HT1080 (cell line): Measurements from ENCODE around the gene SEPTIN12.

RAMPAGE:
- cytosol, long total RNA, result no peak
- long total RNA, result no peak
- nucleus, long total RNA, result no peak
These were observed 1.7 kb downstream of the NUDT16L1 start for GRCh38 chr16:4694741-4695800.

GRCh38 chr16:4701380-4701829, 8.0 kb downstream of the NUDT16L1 start:
RAMPAGE:
- cytosol, long total RNA, result no peak
- long total RNA, result no peak
- nucleus, long total RNA, result no peak

DNA sequence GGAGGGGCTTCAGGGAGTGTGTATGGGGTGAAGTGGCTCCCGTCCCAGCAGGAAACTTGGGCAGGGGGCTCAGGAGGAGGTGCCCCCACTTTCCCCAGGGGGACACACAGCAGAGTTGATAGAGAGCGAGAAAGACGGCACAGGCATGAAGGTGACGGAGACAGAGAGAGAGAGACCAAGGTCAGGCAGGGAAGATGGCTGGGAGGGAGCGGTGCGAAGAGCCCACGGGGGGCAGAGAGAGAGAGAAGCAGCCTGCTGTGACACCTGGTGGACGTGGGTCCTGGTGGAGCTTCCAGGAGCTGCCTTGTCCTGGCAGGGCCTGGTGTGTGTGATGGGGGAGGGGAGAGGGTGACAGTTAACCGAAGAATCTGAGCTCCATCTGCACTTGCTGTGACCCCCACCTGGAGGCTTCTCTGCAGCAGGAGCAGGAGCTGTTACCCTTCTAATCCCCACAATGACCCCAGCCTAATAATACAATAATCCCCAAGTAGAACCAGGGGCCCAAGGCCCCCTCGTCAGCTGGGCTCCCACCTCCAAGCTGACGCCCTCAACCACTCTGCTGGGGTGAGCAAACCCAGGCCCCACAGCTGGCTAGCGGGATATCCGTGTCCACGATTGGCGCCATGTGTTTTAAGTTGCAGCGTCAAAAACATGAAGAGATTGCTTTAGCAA, at the start of gene SEPTIN12:
SEPTIN12 (minus strand) TSS at position 330 of the 672 bp plus-strand sequence.
RAMPAGE:
- cytosol, long total RNA, result no peak
- long total RNA, result no peak
- nucleus, long total RNA, result no peak

RAMPAGE:
- cytosol, long total RNA, result no peak
- long total RNA, result no peak
- nucleus, long total RNA, result no peak
These were observed 34.4 kb downstream of the UBN1 start for GRCh38 chr16:4881481-4882332.

DNA sequence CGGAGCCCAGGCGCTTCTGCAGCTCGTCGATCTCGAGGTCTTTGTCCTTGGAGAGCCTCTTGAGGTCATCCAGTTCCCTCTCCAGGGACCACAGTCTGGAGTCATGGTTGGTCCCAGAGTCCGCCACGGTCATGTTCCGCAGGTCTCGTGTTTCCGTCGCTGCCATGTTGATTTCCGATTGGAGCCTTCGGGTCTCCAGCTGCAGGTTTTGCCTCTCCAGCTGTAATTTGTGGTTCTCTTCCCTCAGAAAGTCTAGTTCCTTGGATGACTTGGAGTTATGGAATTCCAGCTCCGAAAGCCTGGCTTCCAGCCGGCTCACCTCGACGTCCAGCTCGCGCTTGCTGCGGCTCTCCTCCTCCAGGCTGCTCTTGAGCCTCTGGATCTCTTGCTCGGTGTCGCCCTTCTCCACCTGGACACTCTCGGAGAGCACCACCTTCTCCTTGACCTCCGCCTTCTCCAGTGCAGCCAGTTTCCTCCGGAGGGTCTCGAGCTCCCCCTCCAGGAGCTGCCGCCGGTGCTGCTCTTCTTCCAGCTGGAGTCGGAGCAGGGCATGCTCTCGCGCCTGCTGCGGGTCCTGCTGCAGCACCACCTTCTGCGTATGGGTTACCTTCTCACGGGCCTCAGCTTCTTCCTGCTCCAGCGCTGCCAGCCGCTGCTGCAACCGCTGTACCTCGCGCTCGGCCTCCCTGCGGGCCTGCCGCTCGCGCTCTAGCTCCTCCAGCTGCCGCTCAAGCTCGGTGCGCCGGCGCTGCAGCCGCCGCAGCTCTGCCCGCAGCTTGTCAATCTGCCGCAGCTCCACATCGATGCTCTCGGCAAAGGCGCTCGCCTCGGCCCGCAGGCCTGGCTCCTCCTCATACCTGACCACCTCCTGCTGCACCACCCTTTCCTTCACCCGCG, 36.7 kb downstream of the UBN1 start:
RAMPAGE:
- cytosol, long total RNA, result no peak
- long total RNA, result no peak
- nucleus, long total RNA, result no peak

DNA sequence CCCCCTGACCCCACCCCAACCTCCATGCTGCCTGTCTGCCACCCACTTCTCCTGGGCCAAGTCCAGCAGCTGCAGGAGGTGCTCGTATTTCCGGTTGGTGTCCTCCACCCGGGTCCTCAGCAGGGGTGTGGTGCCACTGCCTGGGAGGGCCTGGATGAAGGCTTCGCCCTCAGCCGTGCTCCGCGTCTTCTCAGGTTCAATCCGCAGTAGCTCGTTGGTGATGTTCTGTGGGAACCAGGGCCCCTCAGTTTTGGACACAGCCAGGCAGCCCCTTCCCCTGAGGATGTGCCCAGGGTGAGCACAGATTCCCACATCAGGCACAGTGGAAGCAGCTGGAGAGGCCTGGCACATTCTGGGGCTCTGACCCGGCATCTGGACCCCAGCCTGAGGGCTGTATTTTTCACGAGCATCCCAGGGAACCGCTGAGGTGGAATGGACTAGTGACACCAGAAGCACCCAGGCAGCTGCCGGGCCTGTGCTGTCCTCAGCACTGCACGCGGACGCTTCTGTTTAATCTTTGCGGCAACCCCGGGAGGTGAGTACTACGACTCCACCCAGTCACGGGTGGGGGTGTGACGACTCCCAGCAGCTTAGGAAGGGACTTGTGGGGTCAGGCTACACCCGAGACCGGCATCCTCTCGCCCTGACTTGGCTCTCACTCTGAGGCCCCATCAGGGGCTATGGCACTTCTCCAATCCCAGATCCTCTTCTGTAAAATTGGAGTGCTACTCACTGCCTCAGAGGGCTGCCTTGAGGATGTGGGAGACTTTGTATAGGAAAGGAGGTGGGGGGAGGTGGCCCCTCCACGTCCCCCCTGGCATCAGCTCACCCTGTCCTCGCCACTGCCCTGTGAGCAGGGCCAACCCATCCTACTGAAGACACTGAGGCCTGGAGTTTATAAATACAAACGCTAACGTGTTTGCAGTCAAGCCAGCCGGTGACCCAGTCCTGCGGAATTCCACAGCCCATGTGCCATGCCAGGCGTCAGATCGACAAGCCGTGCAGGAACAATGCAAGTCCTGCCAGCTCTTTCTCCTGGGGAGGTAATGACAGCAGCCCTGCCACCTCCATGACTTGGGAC, 44.6 kb downstream of the PPL start:
RAMPAGE:
- cytosol, long total RNA, result no peak
- long total RNA, result no peak
- nucleus, long total RNA, result no peak

DNA sequence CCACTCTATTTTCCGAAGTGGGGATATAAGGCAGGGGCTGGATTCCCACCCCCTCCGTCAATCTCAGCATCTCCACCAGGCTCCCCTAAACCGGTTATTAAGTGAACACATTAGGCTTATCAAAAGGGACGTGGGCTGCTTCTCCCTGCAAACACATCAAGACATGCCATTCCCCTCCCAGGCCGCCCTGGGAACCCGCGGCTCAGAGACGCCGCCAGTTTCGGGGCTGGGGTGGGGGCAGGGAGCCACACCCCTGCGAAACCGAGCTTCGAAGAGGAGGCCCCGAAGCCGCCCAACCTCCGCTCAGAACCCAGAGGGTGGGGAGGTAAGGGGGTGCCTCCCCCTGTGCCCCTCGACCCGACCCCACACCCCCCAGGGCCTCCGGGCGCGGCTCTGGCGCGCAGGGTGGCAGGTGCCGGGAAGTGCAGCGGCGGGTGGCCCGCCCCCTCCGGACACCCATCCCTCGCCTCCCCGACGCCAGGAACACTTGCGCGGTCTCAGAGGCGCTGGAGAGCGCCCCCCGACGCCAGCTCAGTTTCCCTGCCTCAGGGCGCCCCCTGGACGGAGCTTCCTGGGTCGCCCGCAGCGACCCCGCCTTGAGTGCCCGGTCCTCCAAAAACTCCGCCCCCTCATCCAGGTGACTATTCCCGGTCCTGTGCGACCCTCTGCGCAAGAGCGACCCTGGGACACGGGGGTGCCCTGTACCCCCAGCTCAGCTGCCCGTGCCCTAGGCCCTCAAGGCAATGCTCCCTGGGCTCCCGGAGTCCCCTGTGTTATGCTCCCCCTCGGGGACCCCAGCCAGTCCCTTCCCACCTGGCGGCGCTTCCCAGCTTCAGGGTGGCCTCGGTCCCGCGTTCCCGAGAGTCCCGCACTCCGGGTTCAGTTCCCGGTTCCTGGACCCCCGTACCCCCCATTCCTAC, 704 bp downstream of the PPL start:
RAMPAGE:
- cytosol, long total RNA, result no peak
- long total RNA, result no peak
- nucleus, long total RNA, result no peak

RAMPAGE:
- cytosol, long total RNA, result no peak
- long total RNA, result no peak
- nucleus, long total RNA, result no peak
These were observed 29.4 kb downstream of the SEC14L5 start for GRCh38 chr16:4987295-4988194.

DNA sequence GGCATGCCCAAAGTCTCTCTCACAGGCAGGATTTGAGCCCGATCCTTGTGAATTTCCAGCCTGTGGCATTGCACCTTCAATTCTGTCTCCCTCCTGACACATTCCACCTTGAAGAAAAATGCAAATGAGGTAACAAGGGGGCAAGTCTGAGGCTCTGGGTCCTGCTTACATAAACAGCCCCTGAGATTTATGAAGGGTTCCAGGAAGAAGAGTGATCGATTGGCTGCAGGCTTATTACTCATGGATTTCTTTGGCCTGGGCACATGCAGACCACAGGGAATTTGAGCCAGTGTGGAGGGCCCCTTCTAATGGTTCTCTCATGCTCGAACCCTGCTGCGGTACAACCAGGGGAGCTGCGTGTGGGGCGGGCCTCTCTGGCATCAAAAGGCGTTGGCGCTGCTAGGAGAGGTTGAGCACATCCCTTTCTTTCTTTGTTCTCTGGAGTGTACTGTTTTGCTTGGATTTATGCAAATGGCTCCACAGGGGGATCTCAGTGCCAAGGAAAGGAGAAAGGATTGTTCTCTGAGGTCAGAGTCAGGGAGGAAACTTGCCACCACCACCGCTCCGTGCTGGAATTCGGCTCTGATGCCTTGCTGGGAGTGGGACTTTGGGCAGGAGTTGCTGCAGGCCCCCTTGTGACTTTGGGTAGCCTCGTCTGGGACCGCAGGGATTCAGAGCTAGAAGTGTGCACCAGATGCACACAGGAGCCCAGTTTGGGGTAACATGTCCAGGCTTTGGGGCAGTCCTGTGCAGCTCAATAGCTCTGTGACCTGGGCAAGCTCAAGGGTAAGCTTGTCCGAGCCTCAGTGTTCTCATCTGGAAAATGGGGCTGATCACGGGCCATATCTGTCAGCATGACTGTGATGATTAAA, 352.8 kb upstream of the EEF2KMT start:
RAMPAGE:
- cytosol, long total RNA, result no peak
- long total RNA, result no peak
- nucleus, long total RNA, result no peak

RAMPAGE:
- cytosol, long total RNA, result no peak
- long total RNA, result no peak
- nucleus, long total RNA, result no peak
These were observed 464.5 kb downstream of the RBFOX1 start for GRCh38 chr16:6483093-6483936.

DNA sequence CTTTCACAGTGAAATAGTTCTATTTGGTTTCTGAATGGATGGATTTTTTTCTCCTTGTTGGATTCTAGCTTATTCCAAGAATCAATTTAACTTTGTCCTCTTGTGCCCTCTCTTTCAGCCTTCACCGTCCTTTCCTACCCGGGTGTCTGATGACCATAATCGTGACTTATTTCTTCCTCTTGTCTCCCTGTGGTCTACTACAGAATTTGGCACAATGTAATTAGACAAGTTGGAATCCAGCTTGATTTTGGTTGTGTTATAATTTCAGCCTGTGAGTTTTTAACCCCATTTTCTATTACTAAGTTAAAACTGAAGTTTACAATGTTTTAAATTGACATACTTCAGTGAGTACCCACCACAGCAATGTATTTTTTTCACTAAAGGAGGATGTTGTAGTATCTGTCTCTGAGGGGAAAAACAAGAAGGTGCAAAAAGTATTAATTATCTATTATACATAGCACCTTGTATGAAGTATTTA, 262.0 kb downstream of the TMEM114 start:
RAMPAGE:
- cytosol, long total RNA, result no peak
- long total RNA, result no peak
- nucleus, long total RNA, result no peak

DNA sequence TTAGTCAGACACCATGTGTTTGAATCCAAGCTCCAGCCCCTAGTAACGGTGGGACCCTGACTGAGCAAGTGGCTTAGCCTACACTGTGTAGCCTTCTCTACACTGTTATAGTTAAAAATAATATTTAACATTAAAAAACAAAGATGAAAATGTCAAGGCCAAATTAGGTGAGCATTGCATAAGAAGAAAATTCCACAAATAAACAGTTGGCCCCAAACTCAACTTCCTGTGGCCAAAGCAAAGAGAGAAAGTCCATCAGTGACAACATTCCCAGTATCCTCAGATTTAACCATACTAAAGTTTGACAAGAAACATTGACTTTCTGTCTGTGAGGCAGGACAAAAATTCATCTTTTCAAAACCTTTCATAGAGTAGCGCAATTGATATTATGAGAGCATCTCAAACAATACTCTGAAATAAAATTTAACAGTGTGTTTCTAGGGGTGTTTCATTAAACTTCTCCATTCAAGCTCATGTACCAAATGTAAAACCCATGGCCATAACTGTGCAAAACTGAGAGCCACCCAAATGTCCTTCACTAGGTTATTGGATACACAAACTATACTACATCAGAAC, 38.9 kb downstream of the TMEM114 start:
RAMPAGE:
- cytosol, long total RNA, result no peak
- long total RNA, result no peak
- nucleus, long total RNA, result no peak

GRCh38 chr16:8626282-8626528, 4.7 kb downstream of the METTL22 start:
RAMPAGE:
- cytosol, long total RNA, result no peak
- long total RNA, result no peak
- nucleus, long total RNA, result no peak

GRCh38 chr16:8849064-8849715, 19.6 kb downstream of the CARHSP1 start:
RAMPAGE:
- cytosol, long total RNA, result no peak
- long total RNA, result no peak
- nucleus, long total RNA, result no peak

GRCh38 chr16:8869064-8869437, 245 bp upstream of the CARHSP1 start:
RAMPAGE:
- cytosol, long total RNA, result no peak
- long total RNA, result no peak
- nucleus, long total RNA, result no peak

GRCh38 chr16:8898234-8898703, 16.1 kb downstream of the LITAFD start:
RAMPAGE:
- cytosol, long total RNA, result no peak
- long total RNA, result no peak
- nucleus, long total RNA, result no peak

GRCh38 chr16:8922483-8922812, 40.3 kb downstream of the LITAFD start:
RAMPAGE:
- cytosol, long total RNA, result no peak
- long total RNA, result no peak
- nucleus, long total RNA, result no peak

DNA sequence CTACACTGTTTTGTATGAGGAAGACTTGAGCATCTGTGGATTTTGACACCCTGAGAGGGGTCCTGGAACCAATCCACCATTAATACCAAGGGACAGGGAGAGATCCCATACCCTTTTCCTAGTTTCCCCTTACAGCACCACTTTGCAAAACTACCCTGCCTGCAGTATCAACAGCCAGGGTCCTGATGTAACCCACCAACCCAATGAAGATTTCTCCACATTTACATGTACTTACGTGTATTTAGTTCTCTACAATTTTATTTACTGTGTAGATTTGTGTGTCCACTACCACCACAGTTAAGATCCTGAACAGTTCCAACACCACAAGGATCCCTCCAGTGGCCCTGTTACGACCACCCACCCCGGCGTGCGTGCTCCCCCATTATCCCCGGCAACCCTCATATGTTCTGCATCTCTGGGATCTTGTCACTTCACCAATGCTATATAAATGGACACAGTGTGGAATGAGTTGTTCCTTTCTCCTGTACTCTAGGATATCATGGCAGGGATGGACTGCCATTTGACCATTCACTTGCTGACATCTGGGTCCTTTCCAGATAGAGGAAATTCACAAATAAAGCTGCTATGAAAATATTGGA, 24.7 kb downstream of the USP7 start:
RAMPAGE:
- cytosol, long total RNA, result no peak
- long total RNA, result no peak
- nucleus, long total RNA, result no peak

GRCh38 chr16:8946408-8946908, 17.2 kb downstream of the USP7 start:
RAMPAGE:
- cytosol, long total RNA, result no peak
- long total RNA, result no peak
- nucleus, long total RNA, result no peak

GRCh38 chr16:8951295-8951891, 12.3 kb downstream of the USP7 start:
RAMPAGE:
- cytosol, long total RNA, result no peak
- long total RNA, result no peak
- nucleus, long total RNA, result no peak